ENCODE measurements around a stretch of chr2.

DNA sequence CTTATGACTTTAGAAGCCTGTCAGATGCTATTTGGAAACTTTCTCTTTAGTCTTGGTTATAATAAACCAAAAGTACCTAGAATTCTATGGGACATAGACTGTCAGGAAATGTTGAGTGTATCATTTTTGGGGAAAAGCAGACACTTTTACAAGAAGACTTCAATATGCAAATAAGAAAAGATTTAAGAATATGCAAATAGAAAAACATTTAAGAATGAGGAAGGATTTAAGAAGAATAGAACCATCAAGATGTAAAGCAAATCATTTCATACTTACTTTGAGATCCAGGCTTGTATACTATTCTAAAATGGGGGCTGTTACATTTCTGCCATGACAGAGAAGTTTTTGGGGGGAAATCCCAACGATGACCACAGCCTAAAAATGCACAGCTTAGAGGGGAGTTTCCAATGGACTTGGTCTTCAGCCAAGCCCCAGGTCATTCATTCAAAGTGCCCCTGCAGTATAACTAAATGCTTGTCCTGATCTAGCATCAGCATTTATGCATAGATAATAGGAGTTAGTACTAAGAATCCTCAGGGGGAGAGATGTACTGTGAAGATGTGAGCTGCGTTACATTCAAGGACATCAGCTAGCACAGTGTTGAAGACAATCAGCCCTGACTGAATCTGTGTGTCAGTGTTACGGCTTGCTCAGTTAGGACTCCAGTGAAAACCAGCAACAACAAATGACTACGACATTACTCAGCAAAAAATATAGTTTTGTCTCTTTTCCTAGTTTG lies 26.6 kb upstream of the GTDC1 start:
- PRO-cap, 2 experiments, result no peak in any of the 2 experiments

DNA sequence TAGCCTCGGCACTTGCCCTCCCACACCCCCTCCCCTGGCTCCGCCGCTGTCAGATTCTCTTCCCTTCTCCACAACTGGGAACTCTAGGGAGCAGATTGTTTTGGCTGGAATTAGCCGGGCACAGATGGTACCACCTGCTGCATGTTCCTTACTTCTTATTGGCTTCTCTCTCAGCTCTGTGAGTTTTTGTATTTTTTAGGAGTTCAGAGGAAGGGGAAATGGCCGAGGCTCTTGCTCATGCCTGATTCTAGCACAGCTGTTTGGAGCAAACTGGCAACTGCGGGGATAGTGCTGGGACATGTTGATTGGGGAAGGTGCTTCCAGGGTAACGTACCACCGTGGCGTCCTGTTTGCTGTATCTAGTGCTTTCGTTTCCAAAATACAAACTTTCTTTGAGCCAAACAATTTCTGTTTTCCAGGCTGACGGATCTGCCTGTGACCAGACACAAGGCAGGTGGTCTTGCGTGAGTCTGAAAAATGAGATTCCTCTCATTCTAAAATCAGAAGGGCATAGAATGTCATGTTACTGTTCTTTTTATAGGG lies 47.7 kb upstream of the GTDC1 start:
- PRO-cap, 2 experiments, result no peak in any of the 2 experiments

- PRO-cap, 2 experiments, result no peak in any of the 2 experiments
Measured at GRCh38 chr2:144388428-144389095, 56.2 kb upstream of the GTDC1 start.

GRCh38 chr2:144444702-144445214 lies 75.2 kb downstream of the ZEB2 start:
- PRO-cap, 2 experiments, result no peak in any of the 2 experiments

GRCh38 chr2:144524303-144525137 lies 4.6 kb upstream of the ZEB2 start:
- PRO-cap, 2 experiments, result peak in 1 of 2 experiments; most common plus-strand start chr2:144524627 (in 1)

- PRO-cap, 2 experiments, result no peak in any of the 2 experiments
Measured at GRCh38 chr2:144648935-144649401, 129.0 kb upstream of the ZEB2 start.

GRCh38 chr2:145036209-145036665 lies 516.3 kb upstream of the ZEB2 start:
- PRO-cap, 2 experiments, result no peak in any of the 2 experiments

- PRO-cap, 2 experiments, result no peak in any of the 2 experiments
Measured at GRCh38 chr2:147293895-147294209, 551.0 kb upstream of the ACVR2A start.

DNA sequence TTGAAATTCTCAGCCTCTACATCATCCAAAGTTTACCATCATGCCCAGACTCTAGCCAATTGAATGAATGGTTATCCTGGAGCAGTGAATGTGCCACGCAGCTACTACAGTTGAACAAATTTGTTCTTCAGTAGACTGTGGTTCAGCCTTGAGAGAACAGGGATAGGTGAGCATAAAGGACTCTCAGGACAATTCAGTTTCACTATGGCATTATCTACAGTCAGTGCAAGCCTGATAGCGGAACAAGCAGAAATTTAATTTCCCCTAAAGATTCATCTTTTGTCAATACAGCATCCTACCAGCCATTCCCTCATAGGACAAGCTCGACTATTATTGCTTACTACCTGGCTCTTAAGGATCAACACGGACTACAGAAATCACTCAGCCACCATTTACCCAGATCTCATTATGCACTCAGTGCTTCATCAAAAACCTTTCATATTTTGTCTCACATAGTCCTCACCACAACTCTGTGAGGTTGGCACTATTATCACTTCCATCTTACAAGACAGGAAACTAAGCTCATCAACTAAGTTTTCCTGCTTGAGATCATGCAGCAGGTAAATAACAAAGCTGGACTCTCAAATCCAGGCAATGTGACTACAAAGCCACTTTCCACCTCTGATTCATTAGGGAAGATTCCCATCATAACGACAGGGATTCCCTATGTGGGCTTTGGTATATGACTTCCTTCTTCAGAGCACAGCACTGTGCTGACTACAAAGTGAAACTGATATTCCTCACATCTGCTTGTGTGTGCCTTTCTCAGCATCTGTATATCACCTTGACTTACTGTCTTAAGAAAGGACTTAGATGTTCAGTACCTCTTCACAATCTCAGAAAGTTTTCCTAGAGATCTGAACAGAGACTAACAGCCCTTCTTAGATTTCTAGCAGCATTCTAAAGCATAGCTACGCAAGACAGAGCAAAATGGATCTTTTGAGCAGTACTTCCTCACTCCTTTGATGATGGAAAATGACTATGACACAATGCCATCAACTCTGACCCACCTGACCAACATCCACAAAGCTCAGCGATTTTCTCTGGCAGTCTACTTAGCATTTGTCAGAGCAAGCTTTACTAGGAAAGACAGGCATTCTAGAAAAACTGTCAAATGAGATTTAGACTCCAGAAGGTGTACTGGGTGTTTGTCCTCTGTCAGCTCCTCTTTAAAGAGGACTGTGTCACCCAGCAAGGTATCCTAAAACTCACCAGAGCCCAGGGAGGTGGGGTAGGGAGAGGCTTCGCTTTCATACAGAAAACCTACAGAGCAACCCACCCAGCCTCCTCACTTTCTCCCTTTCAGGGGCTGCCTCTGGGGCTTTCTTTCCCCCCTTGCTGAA lies 181.2 kb upstream of the ACVR2A start:
- PRO-cap, 2 experiments, result no peak in any of the 2 experiments

GRCh38 chr2:147844107-147844401 lies 775 bp upstream of the ACVR2A start:
- PRO-cap, 2 experiments, result peak in 2 of 2 experiments; most common plus-strand start chr2:147844360 (in 2); most common minus-strand start chr2:147844200 (in 1)

GRCh38 chr2:148102162-148102786 lies 81.4 kb downstream of the MBD5 start:
- PRO-cap, 2 experiments, result no peak in any of the 2 experiments

- PRO-cap, 2 experiments, result no peak in any of the 2 experiments
Measured at GRCh38 chr2:148380758-148381574, 263.6 kb upstream of the EPC2 start.

DNA sequence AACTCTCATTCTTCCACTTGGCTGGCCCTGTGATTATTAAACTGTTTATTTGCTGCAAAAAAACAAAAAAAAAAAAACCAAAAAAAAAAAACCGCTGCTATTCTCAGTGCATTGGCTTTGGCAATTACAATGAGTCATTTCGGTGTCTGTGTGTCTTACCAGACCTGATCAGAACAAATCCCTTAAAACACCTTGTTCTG lies 60.0 kb upstream of the KIF5C start:
- PRO-cap, 2 experiments, result no peak in any of the 2 experiments

- PRO-cap, 2 experiments, result no peak in any of the 2 experiments
Measured at GRCh38 chr2:149111323-149111965, 72.9 kb downstream of the LYPD6B start.

- PRO-cap, 2 experiments, result no peak in any of the 2 experiments
Measured at GRCh38 chr2:149169481-149170088, 131.1 kb downstream of the LYPD6B start.

DNA sequence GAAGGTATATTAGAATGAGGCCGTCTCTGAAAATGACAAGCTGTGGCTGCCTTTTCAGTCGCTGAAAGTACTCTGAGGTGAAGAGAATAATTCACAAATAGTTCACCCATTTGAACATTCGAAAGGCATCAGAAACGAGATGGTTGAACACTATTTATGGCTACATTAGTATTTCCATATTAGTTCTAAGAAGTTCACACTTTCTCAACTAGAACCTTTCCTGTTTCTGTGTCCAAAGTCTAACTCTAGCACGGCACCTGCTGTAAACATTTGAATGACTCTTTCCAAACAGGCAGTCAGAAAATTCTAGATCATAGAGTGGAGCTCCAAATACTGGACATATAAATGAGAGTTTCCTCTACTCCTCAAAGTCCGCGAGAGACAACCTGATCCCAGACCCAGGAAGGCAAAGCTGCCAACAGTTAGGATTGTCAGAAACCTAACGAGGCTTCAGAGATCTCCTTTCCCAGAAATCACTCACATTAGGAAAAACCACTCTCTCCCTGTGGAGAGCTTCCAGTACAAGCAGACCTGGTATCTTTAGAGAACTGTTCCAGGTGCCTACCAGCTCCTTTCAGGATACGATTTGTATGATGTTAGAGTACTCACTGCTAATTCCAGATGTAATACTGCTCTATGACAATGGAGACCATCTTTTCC lies 10.6 kb downstream of the RND3 start:
- PRO-cap, 2 experiments, result peak in 1 of 2 experiments; most common plus-strand start position 368 of the sequence (in 1)

DNA sequence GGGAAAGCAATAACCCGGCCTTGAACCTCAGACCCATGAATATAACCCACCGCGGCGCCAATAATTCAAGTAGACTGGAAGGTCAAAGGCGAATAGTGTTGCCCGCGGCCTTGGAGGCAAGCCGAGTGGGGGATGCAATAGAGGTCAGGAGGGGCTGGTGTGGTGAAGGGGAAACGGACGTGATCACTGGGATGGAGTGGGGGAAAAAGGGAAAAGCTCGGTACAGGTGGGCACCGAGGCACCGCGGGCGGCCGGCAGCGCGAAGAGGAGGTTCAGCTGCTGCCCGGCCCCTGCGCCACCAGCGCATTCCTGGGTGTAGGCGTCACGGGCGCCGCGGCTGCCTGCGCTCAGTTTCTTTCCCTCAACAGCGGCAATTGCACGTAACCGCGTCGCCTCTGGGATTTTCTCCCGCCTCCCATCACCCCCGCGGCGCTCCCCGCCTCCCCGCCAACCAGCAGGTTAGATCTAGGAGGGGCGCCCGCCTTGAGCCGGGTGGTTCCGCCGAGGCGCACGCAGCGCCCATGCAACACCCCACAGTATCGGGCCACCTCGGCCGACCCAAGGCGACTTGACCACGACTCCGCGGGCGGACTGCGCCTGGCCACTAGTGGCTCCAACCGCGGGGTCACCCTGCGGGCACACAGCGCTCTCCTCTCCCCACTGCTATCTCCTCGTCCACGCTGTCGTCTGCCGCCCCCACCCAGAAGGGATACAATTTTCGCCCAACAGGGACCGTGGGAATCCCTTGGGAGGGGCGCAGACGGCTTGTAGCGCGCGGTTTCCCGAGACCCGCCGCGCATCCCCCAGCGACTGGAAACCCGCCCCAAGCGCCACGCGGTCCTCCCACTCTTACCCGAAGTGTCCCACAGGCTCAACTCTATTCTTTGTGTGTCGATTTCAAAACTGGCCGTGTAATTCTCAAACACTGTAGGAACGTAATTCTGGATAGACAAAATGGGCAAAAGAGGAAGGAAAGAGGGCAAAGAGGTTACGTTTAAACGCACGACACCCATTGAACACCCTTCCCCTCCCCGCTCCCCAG lies 1.3 kb downstream of the RND3 start:
- PRO-cap, 2 experiments, result peak in 2 of 2 experiments; most common plus-strand start position 450 of the sequence (in 2); most common minus-strand start position 376 of the sequence (in 2)

DNA sequence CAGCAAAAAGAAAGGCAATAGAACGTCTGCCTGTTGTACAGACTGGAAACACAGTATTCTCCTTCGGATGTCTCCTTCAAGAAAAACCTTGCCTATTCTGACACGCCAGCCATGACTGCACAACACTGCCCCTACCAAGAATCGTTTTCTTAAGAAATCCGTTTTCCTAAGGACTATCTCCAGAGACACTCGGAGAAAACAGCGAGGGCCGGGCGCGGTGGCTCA lies 800 bp downstream of the NMI start:
- PRO-cap, 2 experiments, result no peak in any of the 2 experiments

GRCh38 chr2:151315051-151316214 lies 26.0 kb upstream of the NMI start:
- PRO-cap, 2 experiments, result no peak in any of the 2 experiments

- PRO-cap, 2 experiments, result no peak in any of the 2 experiments
Measured at GRCh38 chr2:151760065-151760758, 25.9 kb upstream of the NEB start.